Metastatic Liver Carcinoma in the Lung (tissue), 2 donors: Measurements from ENCODE around the genes CTNNAL1 and FRRS1L.

DNA sequence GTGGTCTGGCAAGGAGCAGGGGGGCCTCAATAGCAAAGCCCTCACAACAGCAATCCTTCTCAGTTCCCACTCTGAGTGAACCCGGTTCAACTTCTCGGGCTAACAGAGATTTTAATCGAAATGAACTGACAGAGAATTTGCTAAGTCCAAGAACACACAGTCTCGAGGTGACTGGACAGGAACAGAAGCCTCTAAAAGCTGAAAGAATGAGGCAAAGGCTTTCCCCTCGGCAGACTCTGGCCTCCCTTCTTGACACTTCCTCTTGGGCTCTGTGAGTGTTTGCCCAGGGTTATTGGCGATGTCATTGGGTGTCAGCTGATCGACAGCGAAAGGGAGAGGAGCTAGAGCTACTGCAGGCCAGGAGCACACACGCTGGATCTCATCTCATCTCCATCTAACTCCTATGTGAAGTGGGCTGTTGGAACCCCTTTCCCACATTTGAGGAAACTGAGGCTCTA lies 513.1 kb upstream of the KLF4 start:
- PRO-cap, 2 experiments = no peak in any of the 2 experiments

DNA sequence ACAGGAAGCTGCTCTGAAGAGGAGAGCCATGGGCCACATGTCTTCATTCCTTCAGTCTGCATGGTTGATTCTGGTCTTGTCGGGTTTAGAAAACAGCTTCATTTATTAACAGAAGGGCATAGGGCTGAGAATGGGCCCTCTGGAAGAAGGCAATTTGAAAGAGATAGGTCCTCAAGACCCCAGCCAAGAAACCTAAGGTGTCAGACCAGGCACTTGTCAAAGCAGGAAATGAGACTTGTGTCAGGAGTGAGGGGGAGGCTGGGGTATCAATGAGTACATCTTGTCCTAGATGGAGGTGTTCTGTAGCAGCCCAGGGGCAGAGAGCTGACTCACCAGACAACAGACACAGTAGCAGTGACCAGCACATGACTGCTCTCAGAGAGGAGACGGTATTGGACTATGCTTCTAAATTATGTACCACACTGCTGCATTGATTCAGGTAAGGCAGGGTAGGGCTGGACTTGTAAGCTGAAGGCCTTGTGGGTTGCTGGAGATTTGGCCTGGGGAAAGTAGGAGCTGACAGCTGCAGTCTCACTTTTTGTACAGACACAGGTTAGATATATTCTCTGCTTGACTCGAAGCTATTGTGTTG lies 551.2 kb upstream of the KLF4 start:
- PRO-cap, 2 experiments = no peak in any of the 2 experiments

- PRO-cap, 2 experiments = peak in 1 of 2 experiments; most common minus-strand start chr9:108213656 (in 1)
Observed at GRCh38 chr9:108213385-108213796, 642.4 kb downstream of the ACTL7B start.

- PRO-cap, 2 experiments = no peak in any of the 2 experiments
Observed at GRCh38 chr9:108221911-108222170, 633.9 kb downstream of the ACTL7B start.

- PRO-cap, 2 experiments = no peak in any of the 2 experiments
Observed at GRCh38 chr9:108634549-108635254, 221.1 kb downstream of the ACTL7B start.

DNA sequence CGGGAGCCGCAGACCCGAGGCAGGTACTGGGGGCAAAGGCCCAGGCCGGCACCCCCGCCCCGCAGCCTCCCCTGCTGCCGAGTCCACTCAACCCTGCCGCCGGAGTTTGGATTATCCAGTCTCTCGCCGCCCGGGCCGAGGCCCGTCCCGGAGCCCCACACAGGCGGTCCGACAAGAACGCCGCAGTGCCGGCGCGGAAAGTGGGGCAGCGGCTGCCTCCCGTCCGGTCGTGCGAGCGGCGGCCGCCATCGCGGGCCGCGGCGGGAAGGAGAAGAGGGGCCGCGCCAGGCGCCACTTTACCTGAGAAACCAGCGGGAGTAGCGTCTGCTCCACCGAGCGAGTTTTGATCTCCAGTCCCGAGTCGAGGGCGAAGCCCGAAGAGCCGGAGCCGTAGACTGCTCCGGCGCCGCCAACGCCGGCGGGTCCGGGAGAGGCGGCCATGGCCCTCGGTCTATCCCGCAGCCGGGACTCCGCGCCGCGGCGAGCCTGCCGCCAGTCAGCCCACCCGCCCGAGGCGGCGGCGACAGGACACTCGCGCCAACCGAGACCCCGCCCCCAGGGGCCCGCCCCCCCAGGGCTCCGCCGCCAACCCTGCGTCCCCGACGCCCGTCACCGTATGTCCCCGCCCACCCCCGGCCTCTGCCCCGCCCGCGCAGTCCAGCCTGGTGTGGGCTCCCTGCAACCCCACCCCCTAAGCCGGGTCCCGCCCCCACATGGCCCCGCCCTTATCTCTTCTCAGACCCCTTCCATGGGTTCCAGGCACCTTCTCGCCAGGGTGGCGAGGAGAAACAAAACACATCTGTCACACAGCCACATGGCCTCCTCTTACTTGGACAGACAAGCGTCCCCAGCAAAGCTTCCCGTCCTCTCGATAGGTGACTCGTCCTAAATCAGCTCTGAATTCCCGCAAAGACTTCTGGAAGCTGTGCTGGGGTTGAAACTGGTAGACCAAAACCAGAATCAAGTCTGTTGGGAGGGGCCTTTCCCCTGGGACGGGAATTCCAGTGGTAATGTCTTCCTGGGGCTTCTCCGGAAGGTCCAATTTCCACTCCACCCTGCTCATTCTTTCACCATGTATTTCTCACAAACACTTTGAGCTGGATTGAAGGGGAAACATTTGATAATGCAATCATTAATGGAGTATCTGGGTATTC lies at the start of gene CTNNAL1:
TSS of gene CTNNAL1 (minus strand) at position 498 of the 1,154 bp plus-strand sequence.
- PRO-cap, 2 experiments = peak in 2 of 2 experiments; most common plus-strand start position 185 of the sequence (in 1); most common minus-strand start position 498 of the sequence (in 2)

DNA sequence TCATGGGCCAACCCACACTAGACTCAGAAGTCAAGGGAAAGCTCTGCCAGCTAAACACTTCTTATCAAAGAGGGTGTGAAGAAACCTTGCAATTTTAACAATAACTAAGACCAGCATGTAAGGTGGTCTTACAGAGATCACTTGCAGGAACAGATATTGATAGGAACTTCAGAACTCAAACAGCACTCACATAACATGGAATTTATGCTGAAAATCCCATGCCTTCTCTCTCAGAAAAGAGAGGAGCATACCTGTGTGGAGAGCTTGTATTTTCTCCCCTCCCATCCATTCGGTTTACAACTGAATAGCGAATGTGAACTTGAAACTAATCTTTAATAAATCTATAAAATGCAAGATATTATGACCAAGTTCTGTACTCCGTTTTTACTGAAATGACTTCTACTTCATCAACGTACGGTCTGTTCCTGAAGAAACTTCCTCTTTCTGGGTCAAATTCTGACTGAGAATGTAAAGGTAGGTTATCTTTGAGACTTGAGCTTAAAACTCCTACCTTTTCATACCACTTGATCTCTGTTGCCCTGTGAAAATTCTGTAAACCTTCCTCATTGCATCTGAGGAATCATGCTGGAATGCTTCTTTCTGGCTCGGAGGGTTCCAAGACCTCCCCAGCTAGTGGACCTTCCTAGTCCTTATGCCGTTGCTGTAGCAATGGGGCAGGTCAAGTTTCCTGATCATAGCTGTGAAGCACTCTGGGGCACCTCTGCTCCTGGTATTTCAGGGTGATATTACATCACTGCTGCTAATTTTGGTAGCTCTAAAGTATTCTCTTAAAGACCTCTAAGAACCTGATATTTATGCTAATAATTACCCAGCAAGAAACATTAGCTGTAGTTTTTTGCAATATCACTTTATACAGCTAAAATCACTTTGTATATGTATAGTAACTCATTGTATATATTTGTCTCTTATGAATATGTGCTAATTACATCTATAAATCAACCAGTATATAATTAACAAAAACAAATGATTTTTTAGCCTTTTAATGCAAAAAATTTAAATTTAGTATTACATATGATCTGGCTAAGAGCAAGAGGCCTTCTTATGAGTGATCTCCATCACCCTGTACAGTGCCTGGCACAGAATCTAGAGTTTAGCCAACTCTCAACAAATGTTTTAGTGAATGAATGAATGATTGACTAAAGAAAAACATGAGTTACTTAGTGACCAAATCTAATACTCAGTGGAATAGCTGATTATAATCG lies 4.4 kb upstream of the CTNNAL1 start:
- PRO-cap, 2 experiments = no peak in any of the 2 experiments

DNA sequence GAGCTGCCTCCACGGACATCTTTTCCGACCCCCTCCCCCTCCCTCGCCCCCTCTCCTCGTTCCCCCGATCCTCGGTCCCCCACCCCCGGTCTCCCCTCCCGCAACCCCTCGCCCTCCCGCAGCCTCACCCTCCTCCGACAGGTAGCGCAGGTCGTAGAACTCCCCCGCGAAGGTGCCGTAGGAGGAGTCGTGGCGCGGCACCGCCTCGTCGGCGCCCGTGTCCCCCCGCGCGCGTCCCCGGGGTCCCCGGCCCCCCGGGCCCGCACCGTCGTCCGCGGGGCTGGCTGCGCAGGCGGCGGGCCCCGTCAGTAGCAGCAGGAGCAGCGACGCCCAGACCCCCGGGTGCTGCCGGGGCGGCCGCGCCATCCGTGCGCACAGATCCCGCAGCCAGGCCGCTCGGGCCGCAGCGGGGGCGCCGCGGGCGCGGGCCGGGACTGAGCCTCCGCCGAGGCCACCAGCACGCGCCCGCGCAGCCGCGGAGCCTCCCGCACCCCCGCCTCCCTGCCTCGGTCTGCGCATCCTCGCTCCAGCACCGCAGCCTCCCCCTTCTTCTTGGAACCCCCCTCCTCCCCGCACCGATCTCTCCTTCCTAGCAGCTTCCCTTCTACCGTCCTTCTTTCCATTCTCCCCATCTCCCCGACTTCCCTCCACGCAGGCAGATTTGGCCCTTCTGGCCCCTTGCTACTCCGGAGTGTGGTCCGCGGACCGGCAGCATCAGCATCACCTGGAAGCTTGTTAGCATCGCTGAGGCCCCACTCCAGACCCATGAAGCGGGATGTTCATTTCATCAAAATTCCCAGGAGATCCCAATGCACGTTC lies at the start of gene FRRS1L:
TSS of gene FRRS1L (minus strand) at position 477 of the 819 bp plus-strand sequence.
- PRO-cap, 2 experiments = no peak in any of the 2 experiments

GRCh38 chr9:109248268-109248635 lies 72.6 kb downstream of the EPB41L4B start:
- PRO-cap, 2 experiments = peak in 1 of 2 experiments; most common plus-strand start chr9:109248481 (in 1); most common minus-strand start chr9:109248337 (in 1)

GRCh38 chr9:109319882-109320803 lies 716 bp downstream of the EPB41L4B start:
- PRO-cap, 2 experiments = peak in 1 of 2 experiments; most common plus-strand start chr9:109320527 (in 1); most common minus-strand start chr9:109320407 (in 1)

DNA sequence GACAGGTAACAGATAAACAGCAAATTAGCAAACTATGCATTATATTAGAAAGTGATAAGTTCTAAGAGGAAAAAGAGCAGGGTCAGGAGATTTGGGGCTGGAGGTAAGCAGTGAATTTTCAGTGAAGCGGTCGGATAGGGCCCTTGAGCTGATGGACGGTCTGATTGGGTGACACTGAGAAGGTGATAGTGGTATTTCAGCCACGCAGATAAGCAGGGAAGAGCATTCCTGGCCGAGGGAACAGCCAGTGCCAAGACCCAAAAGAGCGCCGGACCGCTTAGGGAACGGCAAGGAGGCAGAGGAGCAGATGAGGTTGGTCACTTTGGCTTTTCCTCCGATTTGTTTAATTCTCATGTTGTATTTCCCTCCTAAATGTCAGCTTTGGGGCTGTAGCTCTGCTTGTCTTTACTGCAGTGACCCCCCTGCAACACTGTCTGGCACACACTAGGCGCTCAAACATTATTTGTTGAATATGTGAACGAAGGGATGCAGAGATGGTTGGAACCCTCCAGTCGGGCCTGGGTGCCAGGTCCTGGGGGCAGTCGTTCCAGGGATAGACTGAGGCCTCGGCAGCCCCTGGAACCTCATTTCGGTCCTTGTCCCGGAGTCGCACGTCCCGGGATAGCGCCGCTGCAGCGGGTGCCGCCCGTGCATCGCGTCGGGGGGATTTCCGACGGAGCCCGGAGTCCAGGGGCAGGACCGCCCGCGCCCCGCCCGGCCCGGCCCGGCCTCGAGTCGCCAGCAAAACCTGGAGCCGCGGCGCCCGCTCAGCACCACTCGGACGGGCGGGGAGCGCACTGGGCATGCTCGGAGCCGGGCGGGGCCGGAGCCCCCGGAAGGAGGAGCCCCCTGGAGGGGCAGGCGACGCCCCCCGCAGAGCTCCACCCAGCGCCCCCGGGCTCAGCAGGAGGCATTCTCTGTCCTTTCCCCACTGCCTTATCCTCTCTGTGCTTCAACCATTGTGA lies 1.3 kb upstream of the PTPN3 start:
- PRO-cap, 2 experiments = peak in 1 of 2 experiments; most common plus-strand start position 225 of the sequence (in 1); most common minus-strand start position 153 of the sequence (in 1)

DNA sequence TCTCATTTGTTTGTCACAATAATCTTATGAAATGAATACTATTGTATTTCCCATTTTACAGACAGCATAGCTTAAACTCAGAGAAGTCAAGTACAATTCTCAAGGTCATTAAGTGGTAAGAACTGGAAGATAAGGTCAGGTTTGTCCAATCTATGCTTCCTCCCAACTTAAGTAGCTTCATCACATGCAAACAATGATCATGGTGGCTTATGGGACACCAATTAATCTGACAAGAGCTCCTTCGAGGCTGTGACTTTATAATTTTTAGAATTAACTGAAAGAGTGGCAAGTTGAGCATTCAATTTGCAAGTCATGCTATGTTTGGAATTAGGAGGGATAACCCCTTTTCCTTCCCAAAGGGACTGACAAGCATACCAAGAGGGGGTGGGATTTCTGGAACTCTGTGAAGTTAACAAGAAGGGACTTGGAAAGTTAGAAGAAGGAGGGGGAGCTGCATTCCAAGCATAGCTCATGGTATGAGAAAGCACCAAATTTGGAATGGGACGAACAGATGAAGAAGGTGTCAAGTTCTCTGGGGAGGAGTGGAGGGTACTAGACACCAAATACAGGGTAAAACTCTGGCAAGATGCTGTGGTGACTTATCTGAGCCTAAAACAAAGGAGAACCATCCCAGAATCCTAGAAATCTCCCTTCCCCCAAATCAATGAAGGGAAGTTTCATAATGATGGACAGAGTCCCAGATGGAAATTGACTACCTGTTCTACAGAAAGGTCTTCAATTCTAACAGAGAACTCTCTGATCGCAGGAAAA lies 8.9 kb upstream of the PALM2AKAP2 start:
- PRO-cap, 2 experiments = no peak in any of the 2 experiments

DNA sequence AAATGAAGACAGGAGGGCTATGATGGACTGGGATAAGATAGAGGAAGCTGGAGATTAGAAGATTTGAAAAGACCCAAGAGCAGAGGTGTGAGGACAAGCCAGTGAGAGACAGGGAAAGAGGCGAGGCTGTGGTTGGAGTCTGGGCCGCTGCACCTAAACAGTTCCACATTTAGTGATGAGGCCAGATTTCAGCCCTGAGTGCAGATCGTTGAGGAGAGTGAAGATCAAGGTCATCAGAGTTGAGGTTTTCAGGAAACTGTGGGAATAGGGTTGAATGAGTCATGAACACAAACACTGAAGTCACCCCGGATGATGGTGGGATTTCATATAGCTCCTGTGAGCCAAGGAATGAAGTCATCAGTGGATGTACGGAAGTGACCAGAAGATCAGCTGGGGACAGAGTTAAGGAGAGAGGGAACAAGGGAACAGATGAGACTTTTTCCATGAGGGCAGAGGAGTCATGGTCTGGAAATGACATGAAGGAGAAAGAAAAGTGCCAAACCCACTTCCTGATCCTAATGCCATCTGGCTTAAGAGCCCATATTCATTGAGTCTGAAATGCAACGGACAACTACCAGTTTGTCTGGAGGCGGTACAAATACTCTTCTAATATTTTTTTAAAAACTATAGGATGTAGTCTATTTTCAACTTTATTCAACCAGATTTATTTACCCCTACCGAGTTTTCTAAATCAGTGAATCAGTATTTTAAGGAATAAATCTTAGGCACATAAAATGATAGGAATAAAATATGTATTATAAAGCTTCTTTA lies 36.5 kb downstream of the PALM2AKAP2 start:
- PRO-cap, 2 experiments = peak in 1 of 2 experiments; most common plus-strand start position 399 of the sequence (in 1); most common minus-strand start position 162 of the sequence (in 1)

DNA sequence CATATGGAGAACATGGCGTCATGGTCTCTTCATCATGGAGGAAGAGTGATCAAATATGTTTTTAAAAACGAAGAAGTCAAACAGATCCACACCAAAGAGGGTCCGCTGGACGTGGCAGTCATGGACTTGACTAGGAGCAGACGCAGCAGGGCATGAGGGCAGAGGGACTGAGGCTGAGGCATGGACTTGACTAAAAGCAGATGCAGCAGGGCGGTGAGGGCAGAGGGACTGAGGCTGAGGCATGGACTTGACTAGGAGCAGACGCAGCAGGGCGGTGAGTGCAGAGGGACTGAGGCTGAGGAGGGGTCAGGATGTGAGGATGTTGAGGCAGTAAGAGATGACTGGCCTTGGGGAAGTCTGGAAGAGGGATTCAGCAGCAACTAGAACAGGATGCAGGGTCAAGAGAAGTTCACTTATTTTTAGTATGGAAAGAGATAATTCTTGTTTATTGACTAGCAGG lies 130.6 kb downstream of the PALM2AKAP2 start:
- PRO-cap, 2 experiments = no peak in any of the 2 experiments

DNA sequence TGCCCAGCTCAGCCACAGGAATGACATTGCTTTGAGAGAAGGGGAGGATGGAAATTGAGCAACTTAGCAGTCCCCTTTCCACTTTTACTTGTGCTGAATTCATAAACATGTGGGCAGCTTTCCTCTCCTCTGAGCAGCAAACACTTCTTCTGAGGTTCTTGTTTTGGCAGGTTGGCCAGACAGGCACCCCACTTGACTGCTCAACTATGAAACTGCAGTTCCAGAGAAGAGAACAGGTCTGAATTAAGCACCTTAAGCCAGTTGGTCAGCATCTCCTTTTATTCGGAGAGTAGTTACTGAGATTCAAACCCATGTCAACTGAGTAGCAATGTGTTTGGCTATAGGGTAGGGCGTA lies 134.4 kb downstream of the PALM2AKAP2 start:
- PRO-cap, 2 experiments = no peak in any of the 2 experiments

- PRO-cap, 2 experiments = no peak in any of the 2 experiments
Observed at GRCh38 chr9:109968150-109968615, 188.2 kb downstream of the PALM2AKAP2 start.

DNA sequence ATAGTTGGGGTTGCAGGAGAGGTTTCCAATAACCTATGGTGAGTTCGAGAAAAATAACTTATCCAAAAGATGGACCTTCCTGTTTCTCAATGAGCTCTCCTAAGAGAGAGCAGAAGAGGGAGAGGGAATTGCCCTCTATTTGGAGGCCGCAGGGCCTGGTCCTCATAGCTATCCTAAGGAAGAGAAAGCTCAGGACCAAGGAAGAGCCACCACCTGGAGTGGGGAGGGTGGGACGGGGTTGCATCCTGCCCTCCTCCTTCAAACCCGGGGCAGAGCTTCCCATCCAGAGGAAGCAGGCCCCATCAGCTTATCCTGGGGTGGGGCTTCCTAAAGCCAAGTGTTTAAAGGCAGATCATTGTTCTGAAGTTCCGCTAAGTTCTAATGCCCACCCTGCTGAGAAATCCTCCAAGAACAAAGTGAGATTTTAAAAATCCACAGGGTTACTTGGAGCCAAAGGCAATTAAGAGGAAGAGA lies 210.3 kb downstream of the C9orf152 start:
- PRO-cap, 2 experiments = no peak in any of the 2 experiments

DNA sequence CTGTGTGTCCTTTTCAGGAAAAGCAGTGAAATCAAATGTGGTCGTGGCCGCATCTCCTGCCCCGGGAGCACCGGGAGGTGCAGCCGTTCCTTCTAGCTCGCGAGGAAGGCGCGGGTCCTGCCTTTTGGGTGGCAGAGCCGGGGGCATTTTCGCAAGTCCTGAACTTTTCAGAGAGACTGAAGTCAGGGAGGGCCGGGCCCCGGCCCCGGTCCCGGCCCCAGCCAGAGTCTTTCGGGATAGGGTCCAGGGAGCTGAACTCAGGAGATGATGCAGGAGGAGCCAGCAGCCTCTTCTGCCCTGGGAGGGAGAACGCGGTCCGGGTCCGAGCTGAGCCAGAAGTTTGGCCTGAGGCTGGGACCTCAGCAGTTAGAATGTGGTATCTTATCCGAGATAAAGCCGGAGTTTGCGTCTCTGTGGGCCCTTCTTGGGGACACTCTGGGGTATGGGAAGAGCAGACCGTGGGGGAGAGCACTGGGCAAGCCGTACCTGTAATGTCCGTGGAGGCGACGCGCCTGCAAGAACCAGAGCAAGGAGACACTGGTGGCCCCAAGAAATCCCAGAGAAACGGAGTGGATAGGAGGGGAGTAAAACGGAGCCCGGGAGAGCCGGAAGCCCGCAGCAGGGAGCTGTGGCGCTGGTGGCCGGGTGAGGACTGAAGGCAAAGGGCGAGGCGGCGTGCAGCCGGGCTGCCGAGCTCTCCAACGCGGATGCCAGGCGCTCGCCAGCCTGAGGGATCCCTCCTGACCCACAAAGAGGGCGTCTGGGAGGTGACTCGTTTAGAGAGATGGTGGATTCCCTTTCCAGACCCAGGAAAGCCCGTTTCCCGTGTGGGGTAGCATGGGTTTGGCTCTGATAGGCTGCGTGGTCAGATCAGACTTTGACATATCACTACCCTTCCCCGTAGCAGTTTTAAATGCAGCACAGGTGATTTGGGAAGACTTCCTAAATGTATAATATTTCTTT lies 158.5 kb downstream of the C9orf152 start:
- PRO-cap, 2 experiments = peak in 1 of 2 experiments; most common plus-strand start position 655 of the sequence (in 1); most common minus-strand start position 654 of the sequence (in 1)

DNA sequence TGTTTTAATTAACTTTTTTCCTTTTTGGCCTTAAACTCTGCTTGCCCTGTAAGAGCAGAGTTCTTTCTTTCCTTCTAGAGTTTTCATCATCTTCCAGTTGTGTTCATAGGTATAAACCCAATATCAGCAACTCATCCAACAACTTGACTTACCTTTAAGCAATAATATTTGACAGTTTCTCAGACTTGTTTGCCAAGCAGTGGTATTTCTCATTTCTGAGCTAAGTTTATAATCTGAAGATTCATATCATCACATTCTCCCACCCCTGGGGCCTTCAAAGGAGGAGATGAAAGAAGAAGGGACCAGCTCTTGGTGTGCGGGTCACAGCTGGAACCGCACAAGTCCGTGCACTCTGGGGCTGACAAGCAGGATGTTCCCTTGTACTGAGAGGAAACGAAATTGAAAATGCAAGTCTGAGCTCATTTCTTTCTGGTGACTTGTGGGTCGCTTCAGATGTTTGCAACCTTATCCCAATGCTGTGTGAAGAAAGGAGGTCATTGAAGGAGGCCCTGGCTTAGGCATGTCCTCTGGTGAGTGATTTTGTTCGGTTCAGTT lies 59.7 kb downstream of the C9orf152 start:
- PRO-cap, 2 experiments = peak in 1 of 2 experiments; most common plus-strand start position 423 of the sequence (in 1); most common minus-strand start position 354 of the sequence (in 1)

DNA sequence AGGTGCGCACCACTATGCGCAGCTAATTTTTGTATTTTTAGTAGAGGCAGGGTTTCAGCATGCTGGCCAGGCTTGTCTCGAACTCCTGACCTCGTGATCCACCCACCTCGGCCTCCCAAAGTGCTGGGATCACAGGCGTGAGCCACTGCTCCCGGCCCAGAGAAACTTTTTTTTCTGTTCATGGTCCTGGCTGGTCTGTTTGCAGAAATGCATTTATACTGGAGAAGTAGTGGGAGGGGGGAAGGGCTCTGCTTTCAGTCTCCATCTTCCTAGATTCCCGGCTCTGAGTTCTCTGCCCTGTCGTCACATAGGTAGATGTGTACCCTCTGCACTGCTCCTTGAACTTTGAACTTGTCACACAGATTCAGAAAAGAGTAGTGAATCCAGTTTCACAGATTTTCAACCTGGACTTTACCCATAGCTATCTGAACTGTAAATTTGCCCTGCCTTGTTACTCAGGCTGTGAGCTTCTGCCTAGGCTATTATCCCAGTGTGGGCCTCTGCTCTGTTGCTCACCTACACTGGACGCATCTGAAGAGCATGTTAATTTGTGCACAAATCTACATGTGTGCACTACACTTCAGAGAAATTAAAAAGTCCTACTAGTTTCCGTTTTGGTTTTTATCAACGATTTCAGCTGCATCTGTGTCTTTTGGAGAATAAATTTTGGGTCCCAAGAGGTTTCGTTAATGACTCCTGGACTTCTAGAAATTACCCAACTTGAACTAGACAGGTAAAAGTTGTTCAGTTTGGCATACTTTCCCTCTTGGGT lies 12.8 kb upstream of the C9orf152 start:
- PRO-cap, 2 experiments = no peak in any of the 2 experiments